ENCODE measurements around a stretch of chr11.

DNA sequence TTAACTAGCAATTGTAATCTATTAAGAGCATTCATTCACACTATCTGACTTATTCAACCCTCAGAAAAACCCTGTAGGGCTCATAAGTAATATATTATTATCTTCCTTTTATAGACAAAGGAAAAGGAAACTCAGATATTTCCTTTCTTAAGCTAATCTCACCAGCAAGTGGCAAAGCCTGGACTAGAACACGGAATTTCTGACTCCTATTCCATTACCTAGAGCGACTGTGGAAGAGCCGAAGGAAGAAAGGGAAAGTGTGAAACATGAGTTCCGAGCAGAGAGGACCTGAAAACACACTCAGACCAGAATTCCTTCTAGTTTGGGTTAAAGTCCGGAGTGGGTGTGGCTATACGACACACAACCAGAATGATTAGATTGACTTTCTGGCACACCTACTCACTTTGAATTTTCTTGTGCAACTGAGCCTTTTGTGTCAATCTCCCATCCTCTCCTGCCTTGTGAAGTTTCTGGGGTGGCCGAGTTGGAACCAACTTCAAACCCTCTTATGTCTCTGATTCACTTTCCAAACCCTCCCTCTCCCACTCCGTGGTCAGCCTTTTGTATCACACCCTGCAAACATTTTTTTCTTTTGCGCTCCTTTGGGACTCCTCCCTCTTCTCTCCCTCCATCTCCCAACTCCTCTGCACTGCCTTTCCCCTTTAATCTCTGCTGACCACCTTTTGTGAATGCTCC, 86.2 kb upstream of the BLID start:
- PRO-cap, result bidirectional peak, plus-strand start at position 590 of the sequence, minus-strand start at position 536 of the sequence

- PRO-cap, result no peak
These were observed 114.2 kb upstream of the BLID start for GRCh38 chr11:122230042-122230740.

GRCh38 chr11:122353970-122354458, 238.0 kb upstream of the BLID start:
- PRO-cap, result no peak

DNA sequence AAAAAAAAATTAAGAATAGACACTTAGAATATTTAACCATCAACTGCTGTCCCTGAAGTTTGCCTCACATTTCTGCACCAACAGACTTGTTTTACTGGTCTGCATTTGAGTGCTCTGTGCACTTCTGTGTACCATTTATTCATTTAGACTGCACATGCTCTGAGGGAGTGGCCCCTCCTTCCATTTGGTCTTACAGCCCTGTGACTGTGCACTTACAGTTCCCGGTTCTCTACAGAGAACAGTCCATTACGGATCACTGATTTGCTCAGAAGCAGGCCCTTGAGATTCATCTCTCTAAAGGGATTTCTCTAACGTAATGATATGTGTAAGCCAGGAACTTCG, 247.2 kb upstream of the BLID start:
- PRO-cap, result no peak

DNA sequence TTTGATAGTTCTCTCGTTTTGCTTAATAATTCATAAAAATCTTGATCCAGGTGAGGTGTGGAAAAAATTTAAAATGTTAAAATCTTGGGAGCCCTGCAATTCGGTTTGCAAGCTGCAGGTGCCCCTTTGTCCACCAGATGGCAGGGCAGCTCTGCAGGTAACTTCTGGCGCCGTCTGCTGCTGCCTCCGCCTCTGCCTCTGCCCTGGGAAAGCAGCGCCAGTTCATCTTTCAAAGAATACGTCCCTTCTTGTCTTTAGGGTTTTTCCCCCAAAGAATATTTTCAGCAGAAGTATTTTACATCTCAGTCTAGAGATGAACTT, 75.0 kb upstream of the UBASH3B start:
- PRO-cap, result no peak

DNA sequence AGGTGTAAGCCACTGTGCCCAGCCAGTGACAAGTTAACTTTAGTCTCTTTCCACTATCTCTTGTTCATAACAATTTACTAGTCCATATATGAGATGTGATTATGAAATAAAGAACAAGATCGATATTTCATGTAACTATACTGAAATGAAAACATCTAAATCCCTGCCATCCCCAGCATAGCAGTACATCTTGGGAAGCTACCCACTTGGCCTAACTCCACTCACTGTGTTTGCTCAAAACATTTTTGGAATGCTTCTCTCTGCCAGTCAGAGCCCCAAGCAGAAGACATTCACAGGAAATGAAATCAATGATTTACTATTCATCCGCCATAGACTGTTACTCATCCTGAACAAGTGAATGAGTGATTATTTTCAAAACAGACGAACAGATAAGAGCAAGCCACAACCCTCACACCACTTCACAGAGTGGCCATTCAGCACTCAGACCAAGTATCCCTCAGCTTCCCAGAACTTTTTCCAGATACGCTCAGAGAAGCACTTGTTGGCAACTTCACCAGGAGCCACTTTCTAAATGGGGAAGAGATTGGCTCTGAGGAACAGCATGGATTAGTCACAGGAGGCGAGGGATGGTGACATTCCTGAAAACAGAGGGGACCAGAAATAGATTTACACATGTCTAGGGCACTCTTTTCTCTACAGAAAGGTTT, 13.1 kb upstream of the UBASH3B start:
- PRO-cap, result no peak

- PRO-cap, result no peak
These were observed 13.0 kb downstream of the UBASH3B start for GRCh38 chr11:122668337-122669172.

GRCh38 chr11:122715907-122716354, 60.4 kb downstream of the UBASH3B start:
- PRO-cap, result no peak

- PRO-cap, result no peak
These were observed 61.6 kb downstream of the UBASH3B start for GRCh38 chr11:122716948-122717632.

- PRO-cap, result no peak
These were observed 68.6 kb downstream of the UBASH3B start for GRCh38 chr11:122723893-122724710.

DNA sequence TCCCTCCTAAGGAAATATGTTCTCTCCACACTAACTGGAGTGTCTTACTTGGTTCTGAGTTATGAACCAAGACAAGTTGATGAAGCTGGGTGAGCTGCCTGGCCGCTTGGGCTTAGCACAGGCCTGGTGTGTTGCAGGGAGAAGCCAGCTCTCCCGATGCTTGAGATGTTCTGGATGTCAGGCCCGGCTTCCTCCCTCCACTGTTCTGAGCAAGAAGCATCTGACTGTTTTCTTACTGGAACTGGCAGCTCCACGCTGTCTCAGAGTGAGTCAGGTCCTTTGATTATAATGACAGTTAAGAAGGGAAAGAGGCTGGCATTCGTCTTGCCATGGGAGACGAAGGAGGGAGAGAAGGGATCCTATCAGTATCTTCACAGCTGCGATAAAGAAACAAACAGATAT, 46.5 kb upstream of the CRTAM start:
- PRO-cap, result no peak

DNA sequence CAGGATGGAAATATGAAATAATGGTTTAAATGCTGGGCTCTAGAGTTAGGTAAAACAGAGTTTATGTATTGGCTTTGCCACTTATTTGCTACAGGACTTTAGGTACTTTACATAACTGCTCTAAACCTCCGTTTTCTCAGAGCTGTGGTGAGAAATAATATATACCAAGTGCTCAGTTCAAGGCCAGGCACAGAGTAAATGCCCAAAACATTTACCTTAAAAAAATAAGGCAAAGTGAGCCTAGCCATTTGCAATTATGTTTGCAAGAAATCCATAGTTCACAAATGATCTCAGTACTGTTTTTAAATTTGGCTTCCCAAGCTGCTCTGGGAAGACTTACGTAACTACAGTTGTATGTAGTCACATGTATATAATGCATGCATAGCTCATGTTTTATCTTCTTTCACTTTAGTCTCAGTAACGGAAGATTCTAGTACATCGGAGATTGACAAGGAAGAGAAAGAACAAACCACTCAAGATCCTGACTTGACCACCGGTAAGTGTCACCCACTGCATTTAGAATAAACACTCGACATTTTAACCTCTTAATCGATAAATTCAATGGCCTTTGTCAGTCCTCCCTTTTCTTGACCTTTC, 18.2 kb upstream of the JHY start:
- PRO-cap, result no peak

GRCh38 chr11:123003325-123003847, 21.8 kb upstream of the BSX start:
- PRO-cap, result no peak

- PRO-cap, result no peak
These were observed 10.4 kb upstream of the HSPA8 start for GRCh38 chr11:123072306-123072673.

DNA sequence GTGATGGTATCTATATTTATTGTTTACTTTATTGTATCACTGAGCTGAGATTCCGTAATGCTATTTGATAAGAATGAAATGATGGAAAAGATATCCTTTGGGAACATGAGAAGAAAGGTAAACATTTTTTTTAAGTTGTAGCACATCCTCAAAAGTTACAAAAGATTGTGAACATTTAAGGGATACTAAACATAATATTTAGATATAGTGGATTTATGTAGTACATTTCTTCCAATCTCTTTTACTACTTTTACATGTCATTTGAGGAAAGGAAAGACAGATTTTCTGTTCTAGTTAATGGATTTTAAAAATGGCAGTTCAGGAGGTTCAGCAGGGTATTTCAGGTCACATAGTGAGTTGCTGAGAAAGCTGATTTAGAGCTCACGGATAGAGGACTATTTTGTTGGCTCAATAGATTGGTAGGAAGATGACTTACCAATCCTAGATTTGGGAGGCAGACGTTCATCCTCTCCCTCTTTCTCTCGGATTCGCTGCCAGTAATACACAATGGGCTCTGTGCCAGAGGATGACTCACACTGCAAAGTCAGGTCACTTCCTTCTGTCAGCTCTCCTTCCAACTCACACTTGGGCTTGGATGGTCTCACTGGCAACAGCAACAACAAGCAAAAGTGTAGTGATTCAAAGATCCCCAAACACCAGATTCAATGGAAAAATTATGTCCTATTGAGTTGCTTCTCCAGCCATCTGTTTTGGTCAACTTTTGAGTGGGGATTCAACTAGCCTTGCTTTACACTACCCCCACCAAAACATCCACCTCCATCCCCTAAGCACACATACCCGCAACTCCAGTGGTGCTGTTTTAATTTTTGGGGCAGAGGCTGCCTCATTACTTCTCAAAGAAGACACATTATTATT, 21.5 kb upstream of the HSPA8 start:
- PRO-cap, result no peak

GRCh38 chr11:123137920-123138445, 57.1 kb downstream of the CLMP start:
- PRO-cap, result no peak

DNA sequence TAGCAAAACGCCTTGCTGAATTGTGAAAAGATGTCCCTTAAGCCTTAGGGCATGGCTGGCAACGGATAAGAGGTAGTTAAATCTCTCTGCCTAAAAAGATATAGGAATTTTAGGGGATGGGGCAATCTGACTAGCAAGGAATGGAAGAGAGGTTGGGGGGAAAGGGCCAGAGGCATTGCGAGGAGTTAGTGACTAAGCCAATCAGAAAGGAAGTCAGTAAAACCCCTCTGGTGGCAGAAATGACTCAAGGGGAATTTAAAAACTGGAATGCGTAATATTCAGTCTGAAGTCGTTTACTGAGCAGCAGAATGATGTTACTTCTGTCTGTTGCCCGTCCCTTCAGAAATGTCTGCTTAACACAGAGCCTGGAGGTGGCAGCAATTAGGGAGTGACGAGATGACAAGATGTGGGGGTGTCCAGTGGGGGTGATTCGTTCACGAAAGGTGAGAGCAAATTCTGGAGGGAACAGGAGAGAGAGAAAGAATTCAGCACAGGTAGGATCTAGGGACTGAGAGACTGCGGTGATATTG, 107.7 kb upstream of the CLMP start:
- PRO-cap, result no peak

DNA sequence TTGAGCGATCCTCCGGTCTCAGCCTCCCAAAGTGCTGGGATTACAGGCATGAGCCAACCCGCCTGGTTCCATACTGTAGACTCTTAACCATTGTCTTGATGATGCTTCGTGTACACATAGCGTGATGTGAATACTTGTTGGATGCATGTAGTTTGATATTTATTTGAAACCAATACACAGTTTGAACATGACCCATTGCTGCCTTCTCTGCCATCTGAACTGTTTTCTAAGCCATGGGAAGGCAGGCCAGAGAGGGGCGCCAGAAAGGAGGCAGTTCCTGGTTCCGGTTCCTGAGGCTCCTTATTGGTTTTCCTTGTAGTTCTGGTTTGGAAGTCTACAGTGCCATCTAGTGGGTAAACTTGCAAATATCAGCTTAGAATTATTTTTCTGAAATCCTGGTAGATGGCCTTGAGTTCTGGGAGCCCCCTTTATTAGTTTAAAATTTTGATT, 48.2 kb downstream of the GRAMD1B start:
- PRO-cap, result no peak

DNA sequence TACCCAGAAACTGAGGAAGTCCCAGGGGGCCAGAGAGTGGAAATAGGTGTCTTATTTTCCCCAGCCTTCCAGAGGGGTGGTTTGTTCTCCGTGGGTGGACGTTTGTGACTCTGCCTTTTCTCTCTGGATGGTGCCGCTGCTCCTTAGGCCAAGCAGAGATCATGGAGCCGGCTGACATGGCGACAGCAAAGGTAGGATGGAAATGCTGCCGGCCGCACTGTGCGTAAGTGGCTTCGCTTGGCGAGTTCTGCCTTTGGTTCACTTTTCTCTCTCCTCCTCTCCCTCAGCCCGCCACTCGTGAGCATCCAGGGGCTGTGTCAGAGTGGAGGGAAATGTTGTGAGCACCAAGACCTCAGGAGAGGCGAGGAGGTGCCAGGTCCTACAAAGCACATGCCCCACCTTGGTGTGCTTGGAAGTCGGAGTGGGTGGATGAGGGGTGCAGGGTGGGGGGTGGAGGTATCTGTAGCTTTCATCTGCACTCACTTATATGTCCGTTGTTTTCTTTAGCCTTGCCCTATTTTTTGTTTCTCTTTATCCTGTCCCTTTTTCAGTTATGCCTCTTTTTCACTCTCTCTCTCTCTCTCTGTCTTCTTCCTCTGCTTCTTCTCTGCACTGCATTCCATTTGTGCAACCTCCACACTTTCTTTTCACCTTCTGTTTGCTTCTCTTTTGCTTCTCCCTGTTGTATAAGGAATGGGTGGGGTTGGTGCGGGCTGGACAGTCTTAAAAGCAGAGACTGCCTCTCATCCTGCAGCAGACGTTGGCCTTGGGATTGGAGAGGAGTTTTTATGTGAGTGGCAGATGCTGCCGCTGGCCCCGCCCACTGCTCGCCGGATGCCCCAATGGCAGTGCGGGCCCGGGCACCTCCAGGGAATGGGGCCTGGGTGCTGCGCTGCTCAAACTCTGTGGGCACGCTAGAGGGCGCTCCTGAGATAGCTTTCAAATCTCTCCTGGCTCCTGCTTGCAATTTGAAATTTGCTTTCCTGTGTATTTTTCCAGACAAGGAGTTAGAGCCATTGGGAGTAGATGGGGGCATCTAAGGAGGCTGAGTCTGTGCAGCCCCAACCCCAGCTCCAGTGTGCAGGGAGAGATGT, 80.8 kb downstream of the GRAMD1B start:
- PRO-cap, result no peak

GRCh38 chr11:123525464-123526096, 95.5 kb downstream of the GRAMD1B start:
- PRO-cap, result no peak

Measured in rectum (tissue), 1 donor.